Adrenal gland (tissue), 7 donors: ENCODE measurements around a stretch of chr12.

DNA sequence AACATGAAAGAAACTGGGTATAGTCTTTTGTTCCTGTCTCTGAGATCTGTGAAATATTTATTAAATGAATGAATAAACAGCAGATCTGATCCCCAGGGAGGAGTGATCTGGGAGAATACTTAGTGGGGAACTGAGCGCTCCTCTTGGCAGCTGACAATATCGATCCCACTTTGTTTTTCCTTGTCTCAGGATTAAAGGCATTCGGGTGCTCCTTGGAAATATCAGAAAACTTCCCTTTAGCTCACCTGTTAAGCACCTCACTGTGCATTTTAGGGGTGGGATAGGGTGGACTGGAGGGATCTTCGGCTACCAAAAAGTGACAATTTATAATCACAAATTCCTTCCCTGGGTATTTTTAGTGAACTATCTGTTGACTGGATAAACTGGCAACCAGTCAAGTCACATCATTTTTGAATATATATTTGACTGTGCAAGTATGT, 626 bp downstream of the ALG10B start:
- PRO-cap, 3 experiments, result no peak in any of the 3 experiments
- RAMPAGE, long total RNA, 4 experiments, result no peak in any of the 4 experiments
- RRBS, result no CpG with 5 or more reads among the region's 4 CpGs

- PRO-cap, 3 experiments, result peak in 1 of 3 experiments; most common plus-strand start chr12:39327670 (in 1)
- RAMPAGE, long total RNA, 4 experiments, result no peak in any of the 4 experiments
- RRBS, result no CpG with 5 or more reads among the region's 1 CpG
These were observed 115.4 kb downstream of the KIF21A start for GRCh38 chr12:39327569-39327910.

- PRO-cap, 3 experiments, result no peak in any of the 3 experiments
- RAMPAGE, long total RNA, 4 experiments, result no peak in any of the 4 experiments
These were observed 101.7 kb downstream of the KIF21A start for GRCh38 chr12:39341286-39341646.

- PRO-cap, 3 experiments, result no peak in any of the 3 experiments
- RAMPAGE, long total RNA, 4 experiments, result no peak in any of the 4 experiments
- RRBS, result no CpG with 5 or more reads among the region's 4 CpGs
These were observed 91.2 kb downstream of the KIF21A start for GRCh38 chr12:39351546-39352325.

GRCh38 chr12:39595780-39596420, 23.7 kb downstream of the ABCD2 start:
- PRO-cap, 3 experiments, result no peak in any of the 3 experiments
- RAMPAGE, long total RNA, 4 experiments, result no peak in any of the 4 experiments
- RRBS, result no CpG with 5 or more reads among the region's 3 CpGs

GRCh38 chr12:40209116-40209315, 15.8 kb upstream of the LRRK2 start:
- PRO-cap, 3 experiments, result no peak in any of the 3 experiments
- RAMPAGE, long total RNA, 4 experiments, result no peak in any of the 4 experiments
- RRBS, result no CpG with 5 or more reads among the region's 2 CpGs

- PRO-cap, 3 experiments, result no peak in any of the 3 experiments
- RAMPAGE, long total RNA, 4 experiments, result no peak in any of the 4 experiments
- RRBS, result no CpG with 5 or more reads among the region's 3 CpGs
These were observed 3.9 kb downstream of the LRRK2 start for GRCh38 chr12:40228641-40229146.

DNA sequence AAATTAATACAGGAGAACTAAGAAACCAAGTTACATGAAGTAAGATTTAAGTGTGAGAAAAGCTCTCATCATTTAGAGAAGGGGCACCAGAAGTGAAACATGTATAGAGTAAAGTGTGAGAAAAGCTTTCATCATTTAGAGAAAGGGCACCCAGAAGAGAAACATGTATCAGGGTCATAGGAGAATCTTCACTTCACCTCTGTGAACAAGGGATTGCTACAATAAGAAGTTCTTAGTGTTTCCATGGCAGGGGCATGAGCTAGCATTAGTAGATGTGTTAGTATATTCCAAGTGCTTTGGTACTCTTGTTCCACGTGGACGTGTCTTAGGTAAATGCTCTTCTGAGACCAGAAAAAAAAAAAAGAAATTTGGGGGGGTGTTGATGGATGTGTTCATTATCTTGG, 132.3 kb upstream of the CNTN1 start:
- PRO-cap, 3 experiments, result no peak in any of the 3 experiments
- RAMPAGE, long total RNA, 4 experiments, result no peak in any of the 4 experiments
- RRBS, result no CpG with 5 or more reads among the region's 2 CpGs

- PRO-cap, 3 experiments, result no peak in any of the 3 experiments
- RAMPAGE, long total RNA, 4 experiments, result start-site peak on the plus strand in 1 of 4 experiments, at chr12:40827715-40828299 at its widest, 35 reads per replicate
- RRBS, result no CpG with 5 or more reads among the region's 9 CpGs
These were observed 135.5 kb downstream of the CNTN1 start for GRCh38 chr12:40827722-40828121.

GRCh38 chr12:41476659-41476958, 288.5 kb downstream of the PDZRN4 start:
- PRO-cap, 3 experiments, result no peak in any of the 3 experiments
- RAMPAGE, long total RNA, 4 experiments, result no peak in any of the 4 experiments
- RRBS, result no CpG with 5 or more reads among the region's 4 CpGs

- PRO-cap, 3 experiments, result no peak in any of the 3 experiments
- RAMPAGE, long total RNA, 4 experiments, result no peak in any of the 4 experiments
- RRBS, result no CpG with 5 or more reads among the region's 1 CpG
These were observed 789 bp downstream of the GXYLT1 start for GRCh38 chr12:42143995-42144174.

DNA sequence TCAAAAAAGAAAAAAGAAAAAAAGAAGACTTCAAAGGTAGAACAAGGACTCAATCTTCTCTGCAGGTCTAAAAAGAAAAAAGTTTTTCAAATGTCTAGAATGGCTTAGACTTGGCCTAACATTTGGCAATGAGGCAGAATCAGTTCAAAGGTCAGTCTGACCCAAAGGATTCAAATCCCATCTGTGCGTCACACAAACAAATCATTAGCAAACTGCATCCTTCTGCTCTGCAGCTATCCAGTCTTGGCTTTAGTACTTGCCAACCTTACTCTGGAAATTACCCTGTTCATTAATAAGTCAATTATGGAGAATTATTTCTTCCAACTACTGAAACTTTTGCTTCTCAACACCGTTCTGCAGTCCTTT, 3.1 kb downstream of the YAF2 start:
- PRO-cap, 3 experiments, result no peak in any of the 3 experiments
- RAMPAGE, long total RNA, 4 experiments, result no peak in any of the 4 experiments
- RRBS, result no CpG with 5 or more reads among the region's 2 CpGs

DNA sequence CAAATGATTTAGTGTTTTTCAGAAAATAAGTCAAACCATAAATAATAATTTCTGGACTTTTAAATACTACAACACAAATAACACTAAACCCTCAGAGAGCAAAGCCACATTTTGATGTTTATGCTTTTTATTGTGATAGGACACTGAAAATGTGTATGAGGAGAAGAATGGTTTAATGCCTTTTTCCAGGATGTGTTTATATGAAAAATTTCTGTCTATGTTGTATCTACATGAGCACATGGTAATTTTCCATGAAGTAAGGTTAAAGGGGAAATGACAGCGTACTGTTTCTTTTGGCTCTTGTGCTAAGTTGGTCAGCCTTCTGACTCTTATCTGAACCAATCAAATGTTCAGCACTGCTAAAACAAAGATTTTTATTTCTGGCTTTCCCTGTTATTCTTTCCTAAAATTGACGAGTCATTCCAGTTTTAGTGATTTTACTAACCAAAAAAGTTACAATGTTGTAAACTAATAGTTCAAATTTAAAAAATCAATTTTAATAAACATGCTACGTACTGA, 96.3 kb downstream of the PPHLN1 start:
- PRO-cap, 3 experiments, result peak in 1 of 3 experiments; most common minus-strand start position 198 of the sequence (in 1)
- RAMPAGE, long total RNA, 4 experiments, result no peak in any of the 4 experiments
- RRBS, result no CpG with 5 or more reads among the region's 3 CpGs

- PRO-cap, 3 experiments, result no peak in any of the 3 experiments
- RAMPAGE, long total RNA, 4 experiments, result no peak in any of the 4 experiments
- RRBS, result no CpG with 5 or more reads among the region's 2 CpGs
These were observed 296.2 kb upstream of the PRICKLE1 start for GRCh38 chr12:42885761-42886179.

DNA sequence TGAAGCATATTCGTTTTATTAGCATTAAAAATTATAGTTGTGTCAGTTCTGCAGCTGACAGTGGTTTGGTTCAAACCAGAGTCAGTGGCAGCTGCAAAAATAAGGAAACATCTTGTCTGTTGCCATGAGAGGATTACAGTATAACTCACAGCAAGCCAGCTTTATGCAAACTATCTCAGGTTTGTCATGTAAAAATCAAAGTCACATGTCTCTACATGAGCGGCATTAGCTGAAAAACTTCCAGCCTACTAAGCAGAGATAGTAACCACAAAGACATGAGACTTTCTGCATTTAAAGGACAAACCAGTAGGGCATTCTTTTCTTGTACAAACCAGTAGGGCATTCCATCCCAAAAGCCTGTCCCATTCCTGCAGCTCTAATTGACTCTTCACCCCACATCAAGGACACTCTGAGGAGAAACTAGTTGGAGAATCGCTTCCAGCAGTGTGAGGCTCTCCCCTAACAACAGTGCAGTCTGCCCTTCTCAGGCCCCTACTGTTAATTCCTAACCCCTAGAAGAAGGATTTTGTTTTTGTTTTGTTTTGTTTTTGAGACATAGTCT, 279.7 kb downstream of the ADAMTS20 start:
- PRO-cap, 3 experiments, result no peak in any of the 3 experiments
- RAMPAGE, long total RNA, 4 experiments, result no peak in any of the 4 experiments
- RRBS, result no CpG with 5 or more reads among the region's 3 CpGs

GRCh38 chr12:44842436-44843131, 33.5 kb downstream of the NELL2 start:
- PRO-cap, 3 experiments, result no peak in any of the 3 experiments
- RAMPAGE, long total RNA, 4 experiments, result no peak in any of the 4 experiments
- RRBS, result no CpG with 5 or more reads among the region's 5 CpGs

DNA sequence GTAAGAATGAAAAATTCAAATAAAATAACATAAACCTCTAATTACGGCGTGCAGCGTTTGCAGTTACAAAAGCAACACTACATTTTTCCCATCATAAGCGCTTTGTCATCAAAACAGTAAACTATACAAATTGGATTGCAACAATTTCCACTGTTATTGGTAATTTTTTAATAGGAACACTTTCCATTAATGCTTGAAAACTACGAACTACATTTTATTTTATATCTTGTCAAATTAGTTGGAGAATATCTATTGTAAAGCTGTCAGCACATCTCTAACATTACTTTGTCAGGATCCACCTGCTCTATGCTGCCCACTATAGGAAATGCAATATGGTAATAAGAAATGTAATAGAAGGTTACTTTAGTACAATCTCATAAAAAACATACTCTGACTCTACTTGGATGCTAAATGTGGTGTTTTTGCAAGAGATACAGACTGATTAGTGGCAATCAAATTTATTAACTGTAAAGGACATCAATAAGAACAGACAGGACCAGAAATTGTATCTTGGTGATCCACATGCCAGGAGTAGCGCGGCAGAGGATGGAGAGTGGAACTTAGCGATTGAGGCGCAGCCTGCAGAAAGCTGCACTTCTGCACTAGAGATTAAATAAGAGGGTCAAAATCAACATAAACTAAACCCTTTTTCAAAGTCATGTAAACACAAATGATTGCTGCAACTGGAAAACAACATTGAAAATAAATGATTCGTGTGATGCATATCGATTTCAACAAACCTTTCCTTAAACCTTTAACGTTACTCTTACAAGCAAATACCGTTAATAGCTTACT, 3.7 kb upstream of the ARID2 start:
- PRO-cap, 3 experiments, result peak in 1 of 3 experiments; most common plus-strand start position 539 of the sequence (in 1)
- RAMPAGE, long total RNA, 4 experiments, result no peak in any of the 4 experiments
- RRBS, result no CpG with 5 or more reads among the region's 13 CpGs

- PRO-cap, 3 experiments, result no peak in any of the 3 experiments
- RAMPAGE, long total RNA, 4 experiments, result no peak in any of the 4 experiments
- RRBS, result no CpG with 5 or more reads among the region's 6 CpGs
These were observed 84.8 kb downstream of the SCAF11 start for GRCh38 chr12:45905248-45906389.

DNA sequence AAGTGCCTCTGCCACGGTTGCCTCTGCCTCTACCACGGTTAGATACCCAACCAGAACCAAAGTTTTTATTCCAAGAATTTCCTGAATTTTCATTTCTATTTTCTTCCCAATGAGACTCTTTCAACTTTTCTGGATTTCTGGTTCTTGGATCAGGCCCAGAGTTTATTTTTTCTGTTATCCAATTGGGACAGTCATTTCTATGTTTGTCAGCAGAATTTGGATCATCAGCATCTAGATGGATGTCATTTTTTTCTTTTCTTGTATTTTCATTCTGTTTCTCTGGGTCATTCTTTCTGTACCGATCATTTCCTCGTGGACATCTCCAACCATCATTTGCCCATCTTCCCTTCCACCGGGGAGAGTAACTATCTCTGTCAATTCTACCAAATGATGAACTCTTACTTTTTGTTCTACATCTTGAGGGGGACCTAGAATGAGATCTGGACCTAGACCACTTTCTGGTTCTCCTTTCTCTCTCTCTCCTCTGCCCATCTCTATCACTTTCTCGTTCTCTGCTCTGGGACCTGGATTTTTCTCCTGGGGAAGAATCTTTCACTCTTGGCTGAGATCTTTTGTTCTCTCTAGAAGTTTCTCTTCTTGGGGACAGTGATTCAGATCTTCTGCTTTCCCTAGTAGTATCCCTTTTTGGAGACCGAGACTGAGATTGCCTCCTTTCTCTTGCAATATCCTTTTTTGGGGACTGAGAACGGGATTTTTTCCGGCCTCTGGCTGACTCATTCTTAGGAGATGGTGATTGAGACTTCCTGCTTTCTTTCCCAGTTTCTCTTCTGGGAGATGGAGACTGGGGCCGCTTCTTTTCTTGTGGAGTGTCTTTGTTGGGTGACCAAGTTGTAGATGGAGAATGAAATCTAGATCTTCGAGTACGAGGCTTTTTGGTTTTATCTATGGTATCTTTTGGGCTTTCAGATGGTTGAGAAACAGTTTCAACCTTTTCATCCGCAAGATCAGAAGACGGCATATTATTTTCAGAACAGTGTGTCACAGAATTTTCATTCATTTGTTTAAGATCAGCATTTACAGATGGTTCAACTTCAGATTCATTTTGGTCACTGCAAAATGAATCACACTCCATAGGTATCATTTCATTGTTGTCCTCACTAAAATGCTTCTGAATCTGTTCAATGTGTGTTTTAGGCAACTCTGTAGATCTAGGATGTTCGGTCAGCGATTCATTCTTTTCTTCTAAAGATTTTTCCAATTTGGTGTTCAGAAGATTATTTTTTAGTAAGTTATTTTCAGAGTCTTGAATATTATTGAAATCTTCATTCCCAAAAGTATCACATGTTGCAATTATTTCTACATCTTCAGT, 63.5 kb downstream of the SCAF11 start:
- PRO-cap, 3 experiments, result no peak in any of the 3 experiments
- RAMPAGE, long total RNA, 4 experiments, result no peak in any of the 4 experiments
- RRBS, result no CpG with 5 or more reads among the region's 16 CpGs

DNA sequence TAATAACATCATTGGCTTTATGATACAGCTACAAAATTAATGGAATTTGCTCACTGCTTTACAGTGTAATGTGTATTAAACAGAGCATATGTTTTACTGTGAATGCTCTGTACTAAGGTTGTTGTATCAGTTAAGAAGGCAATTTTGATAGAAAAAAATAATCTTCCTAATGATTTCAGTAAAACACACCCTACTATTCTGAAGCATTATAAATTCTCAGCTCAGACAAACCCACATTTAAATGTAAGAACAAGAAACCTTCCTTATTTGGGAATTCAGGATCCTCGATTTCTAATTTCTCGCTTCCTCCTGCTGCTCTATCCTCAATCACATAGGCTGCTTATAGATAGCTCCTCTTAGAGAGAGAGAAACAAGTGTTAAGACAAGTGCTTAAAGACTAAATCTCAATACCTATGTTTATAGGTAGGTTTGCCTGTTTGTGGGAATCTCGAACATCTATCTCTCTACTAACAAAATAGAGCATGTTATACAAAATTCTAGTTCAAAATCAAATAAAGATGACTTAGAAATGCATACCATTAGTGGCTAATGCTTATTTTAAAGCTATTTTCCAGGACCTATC, 34.4 kb downstream of the SCAF11 start:
- PRO-cap, 3 experiments, result no peak in any of the 3 experiments
- RAMPAGE, long total RNA, 4 experiments, result no peak in any of the 4 experiments
- RRBS, result no CpG with 5 or more reads among the region's 3 CpGs